Thoracic aorta (tissue), 1 donor: ENCODE results near the gene VPS13A.

- RAMPAGE, long total RNA = no peak
Observed at GRCh38 chr9:76385952-76386334, 8.3 kb downstream of the RFK start.

GRCh38 chr9:76394708-76395391 is 624 bp upstream of the RFK start:
- RAMPAGE, long total RNA = no peak

DNA sequence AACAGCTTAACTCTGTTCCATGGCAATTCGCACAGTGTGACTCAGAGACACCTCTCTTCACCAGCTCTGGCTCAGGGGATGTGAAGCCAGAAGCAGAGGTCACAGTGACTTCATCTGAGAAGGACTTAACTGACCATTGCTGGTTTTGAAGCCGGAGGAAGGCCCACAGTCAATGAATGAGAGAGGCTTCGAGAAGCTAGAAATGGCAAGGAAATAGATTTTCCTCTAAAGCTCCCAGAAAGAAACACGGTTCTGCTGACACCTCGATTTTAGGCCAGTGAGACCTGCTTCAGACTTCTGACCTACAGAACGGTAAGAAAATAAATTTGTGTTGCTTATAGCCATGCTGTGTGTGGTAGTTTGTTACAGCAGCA is 17.0 kb upstream of the GCNT1 start:
- RAMPAGE, long total RNA = no peak

DNA sequence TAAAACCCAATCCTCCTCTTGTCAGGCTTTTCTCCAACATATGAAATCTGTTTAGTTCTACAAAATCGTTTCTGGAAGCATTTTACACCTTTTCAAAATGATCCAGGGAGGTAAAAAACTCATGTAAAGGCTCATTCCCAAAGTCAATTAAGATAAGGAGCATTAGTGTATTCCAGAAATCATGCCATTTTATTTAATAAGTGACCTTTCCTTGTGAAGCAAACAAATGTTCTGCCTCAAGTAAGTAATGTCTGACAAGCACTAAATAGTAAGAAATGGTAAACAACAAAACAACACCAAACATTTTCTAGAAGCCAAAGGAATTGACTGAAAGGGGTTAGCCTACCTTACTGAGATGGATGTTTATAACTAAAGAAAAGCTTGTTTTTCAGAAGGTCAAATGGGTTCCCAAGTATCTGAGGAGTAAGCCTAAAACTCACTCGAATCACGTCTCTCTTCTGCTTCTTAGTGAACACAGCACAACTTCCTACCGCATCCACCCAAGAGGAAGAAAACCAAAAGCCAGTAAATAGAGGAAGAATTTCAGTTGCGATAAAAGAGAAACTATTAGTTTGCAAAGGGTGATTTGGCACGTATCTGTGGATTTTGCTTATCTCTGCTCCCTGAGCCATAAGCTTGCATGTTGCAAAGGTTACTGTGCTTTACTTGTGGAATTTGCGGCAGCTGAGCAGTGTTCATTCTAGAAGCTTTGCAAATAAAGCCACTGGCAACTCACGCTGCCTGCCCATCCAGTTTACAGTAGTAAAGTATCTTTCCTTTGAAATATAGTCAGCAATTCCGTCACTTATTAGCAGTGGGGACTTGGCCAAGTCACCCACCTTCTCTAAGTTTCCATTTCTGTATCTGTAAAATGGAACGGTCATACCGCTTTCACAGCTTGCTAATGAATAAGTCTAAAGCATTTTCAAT is 156.0 kb downstream of the GCNT1 start:
- RAMPAGE, long total RNA = no peak

GRCh38 chr9:76621034-76621355 is 162.0 kb downstream of the GCNT1 start:
- RAMPAGE, long total RNA = no peak

DNA sequence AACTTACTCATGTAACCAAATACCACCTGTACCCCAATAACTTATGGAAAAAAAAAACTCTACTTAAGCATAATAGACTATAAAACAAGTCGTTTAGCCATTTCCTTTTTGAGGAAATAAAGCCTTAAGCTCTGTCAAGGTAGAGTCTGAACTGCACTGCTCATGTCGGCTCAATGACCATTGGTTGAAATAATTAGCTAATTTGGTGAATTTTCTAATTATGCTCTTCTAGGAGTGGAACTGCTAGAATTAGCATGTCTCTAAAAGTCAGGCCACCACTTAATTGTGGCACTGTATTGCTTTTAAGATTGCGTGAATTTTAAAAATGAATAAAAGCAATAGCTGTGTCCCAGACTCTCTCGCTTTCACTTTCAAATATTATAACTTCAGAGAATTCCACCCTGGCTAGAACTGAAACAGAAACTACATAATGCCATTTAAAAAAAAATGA is 192.2 kb downstream of the GCNT1 start:
- RAMPAGE, long total RNA = no peak

DNA sequence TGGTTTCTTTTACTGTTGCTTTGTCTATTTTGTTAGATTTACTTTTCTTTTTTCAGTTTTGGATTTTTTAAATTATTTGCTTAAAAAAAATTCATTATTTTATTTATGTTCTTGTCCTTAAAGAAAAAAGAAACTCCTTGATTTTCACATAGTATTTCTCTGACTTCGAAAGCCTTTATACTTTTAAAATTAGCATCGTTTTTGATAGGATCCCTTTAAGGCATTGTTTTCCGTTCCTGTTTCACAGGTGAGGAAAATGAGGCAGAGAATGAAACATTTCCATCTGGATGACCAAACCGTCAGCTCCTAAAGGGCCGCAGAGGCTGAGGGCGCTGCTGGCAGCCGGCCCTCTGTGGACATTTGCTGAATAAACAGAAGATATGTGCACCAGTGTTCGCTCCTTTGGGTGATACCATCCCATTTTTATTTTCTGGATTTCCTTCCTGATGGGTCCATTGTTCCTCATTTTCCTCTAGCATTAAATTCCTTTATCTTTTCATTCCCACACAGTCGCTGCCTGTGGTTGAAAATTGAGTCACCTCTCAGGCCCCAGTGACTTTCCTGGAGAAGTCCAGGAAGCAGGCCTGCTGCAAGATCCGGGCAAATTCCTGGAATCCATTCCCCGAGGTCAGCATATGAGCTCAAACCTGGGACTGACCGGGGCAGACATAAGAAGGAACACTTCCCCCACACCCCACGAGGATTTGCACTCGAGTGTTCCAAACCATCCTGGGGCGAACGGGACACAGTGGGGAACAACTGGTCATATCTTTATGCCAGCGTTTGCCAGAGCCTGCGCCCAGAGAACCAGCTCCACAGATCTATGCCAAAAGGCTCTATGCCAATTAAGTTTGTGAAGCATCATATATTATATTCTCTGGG is 218.5 kb downstream of the GCNT1 start:
- RAMPAGE, long total RNA = no peak

DNA sequence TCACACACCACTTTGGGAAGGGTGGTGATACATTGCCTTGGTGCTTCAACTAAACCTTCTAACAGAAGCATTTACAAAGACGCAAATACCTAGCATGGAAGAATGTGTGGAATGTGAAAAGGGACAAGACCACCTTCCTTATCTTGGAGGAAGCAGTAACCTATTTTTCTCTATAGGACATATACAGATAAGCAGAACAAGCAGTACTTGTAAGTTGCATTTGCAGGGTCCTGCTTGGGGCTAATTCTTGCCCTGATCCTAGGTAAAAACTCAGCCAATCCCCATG is 102.8 kb downstream of the PRUNE2 start:
- RAMPAGE, long total RNA = no peak

DNA sequence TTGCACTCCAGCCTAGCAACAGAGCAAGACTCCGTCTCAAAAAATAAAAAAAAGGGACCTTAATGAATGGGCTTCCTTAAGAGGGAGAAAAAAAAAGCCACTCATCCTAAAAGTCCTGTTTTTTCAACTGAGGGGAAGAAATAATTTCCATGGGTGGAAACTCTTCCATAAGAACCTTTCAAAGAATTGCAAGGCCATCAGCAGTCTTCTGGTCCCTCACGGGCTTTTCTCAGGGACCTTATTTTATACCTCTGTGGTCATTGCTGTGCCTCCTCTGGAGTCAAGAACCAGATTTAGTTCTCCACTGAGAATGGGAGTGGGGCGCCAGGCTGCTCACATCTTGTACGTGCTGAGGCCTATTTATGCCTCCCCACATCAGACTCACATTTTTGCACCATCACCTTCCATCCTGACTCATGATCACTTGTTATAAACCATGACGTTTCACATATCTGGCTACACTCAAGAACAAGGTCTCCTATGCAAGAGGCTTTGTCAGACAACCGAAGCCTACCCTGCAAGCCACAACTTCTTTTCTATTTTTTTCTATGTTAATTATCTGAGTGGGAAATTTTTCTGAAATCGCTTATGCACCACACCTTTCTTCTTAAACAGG is 10.8 kb downstream of the PRUNE2 start:
- RAMPAGE, long total RNA = no peak

DNA sequence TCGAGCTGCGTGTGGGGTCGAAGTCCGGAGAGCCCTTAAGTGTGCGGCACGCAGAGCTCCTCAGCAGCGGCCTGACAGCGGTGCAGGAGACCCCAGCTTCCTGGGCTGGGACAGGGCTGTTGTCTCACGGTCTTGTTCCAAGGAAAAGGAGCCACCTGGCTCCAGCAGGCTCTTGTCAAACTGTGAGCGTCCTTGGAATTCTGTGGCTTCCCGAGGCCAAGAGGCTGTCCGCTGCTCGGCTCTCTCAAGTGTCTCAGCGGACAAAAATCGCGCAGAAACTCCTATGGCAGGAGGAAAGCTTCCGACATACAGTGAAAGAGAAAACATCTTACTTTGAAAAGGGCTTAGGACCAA is 2.7 kb upstream of the FOXB2 start:
- RAMPAGE, long total RNA = no peak

DNA sequence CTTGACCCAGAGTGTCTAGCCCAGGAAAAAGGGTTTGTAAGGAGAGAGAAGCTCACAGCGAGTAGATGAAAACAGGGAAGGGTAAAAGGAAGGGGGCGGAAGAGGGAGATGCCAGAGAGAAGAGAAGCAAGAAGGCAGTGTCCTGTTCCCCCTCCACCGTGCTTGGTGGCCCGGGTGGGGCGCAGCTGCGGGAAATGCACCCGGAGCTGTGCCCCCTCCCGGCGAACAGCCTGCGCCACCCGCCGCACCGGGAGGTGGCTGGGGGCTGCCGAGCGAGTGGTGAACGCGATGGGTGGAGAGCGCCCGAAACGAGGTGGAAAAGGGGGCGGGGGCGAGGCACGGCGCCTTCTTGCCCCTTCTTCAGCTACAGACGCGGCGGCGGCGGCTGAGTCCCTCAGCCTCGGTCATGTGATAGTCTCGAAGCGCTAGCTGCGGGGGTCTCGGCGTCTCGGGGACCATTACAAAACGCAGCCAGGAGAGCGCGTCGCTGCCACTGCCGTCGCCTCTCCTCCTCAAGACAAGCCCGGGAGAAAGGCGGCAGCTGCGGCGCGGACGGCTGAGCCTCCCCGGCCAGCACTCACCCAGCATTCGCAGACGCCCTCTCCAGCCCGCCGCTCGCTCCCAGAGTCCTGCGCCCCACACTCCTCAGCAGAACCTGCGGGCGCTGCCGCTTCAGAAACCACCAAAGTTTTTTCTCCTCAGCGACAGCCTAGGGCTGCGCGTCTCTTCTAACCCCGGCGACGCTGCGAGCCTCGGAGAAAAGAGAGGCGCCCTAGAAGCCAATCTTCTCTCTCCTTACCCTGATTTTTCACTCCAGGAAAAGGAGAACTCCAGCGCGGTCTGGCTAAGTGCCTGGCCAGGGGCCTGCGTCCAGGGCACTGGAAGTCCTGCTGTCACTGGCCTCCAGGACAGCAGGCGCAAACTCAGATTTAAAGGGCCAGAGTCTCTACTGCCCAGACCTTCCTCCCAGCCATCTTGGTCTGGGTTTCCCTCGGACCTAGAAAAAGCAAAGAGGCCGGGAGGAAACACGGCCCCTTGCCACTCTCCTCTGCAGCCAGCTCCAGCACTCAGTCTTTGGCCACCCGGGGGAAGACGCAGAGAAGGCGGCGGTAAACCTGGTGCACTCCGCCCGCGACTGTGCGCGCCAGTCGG is 825 bp upstream of the FOXB2 start:
- RAMPAGE, long total RNA = no peak

GRCh38 chr9:77176783-77177827 is at the start of gene VPS13A:
VPS13A (plus strand) TSS chr9:77177534.
- RAMPAGE, long total RNA = start-site peak on the plus strand at chr9:77177559-77177652, 151 reads

- RAMPAGE, long total RNA = no peak
Observed at GRCh38 chr9:77735137-77735967, 87.2 kb upstream of the GNA14 start.

GRCh38 chr9:77849814-77851268 is 181.3 kb downstream of the GNAQ start:
- RAMPAGE, long total RNA = no peak

GRCh38 chr9:77898050-77898647 is 133.5 kb downstream of the GNAQ start:
- RAMPAGE, long total RNA = no peak

DNA sequence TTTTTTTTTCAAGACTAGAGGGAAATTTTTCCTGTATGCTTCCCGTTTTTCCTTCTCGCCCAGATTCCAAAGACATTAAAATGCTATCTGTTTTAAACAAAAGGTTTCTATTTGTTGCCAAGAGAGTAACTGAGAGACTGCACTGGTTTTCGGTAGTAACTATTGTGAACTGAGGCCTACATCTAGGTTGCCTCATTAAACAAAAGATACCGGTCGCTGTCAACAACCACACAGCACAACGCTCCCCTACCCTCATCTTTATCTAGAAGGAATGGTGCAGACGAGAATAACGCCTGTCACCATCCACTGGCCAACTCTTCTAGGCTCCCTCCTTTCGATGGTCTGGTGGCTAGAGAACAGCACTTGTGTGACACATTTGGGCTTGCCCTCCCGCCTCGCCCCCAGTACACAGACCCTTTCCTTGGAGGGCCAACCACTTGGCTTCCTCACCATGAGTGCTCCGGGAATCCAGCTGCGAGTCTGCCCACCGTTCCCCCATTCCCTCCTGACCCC is 1.5 kb downstream of the GNAQ start:
- RAMPAGE, long total RNA = no peak

DNA sequence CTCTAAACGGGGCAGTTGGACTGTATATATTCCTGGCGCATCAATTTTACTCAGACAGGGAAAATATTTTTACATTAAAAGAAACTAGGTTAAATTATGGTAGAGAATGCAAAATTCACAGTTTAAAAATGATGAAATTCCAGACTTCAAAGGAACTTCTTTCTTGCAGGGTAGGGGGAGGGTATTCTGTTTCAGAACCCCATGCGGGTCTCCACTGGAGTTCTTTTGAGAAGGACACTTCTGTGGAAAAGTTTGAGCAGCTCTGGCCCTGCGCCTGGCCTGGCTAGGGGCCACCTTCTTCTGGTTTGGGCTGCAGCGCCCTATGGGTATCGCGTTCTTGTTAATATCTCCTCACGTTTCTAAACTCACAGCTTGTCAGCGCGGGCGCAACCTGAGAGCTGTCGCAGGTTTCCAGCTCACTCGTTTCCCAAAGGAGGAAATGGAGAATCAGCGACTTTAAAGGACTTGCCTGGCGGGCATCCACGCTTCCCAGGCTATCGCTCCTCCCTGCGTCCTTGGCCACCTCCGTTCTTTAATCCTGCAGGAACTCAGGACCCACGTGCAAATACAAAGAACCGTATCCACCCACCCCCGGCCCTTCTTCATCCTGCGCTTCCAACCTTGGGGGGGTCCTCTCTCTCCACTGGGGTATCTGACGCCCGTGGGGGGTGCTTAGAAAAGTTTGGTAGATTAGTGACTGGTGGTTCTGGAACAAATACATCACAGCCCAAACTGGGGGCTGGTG is 788 bp upstream of the PSAT1 start:
- RAMPAGE, long total RNA = no peak

GRCh38 chr9:79573670-79574118 is 1.9 kb downstream of the TLE4 start:
- RAMPAGE, long total RNA = no peak

DNA sequence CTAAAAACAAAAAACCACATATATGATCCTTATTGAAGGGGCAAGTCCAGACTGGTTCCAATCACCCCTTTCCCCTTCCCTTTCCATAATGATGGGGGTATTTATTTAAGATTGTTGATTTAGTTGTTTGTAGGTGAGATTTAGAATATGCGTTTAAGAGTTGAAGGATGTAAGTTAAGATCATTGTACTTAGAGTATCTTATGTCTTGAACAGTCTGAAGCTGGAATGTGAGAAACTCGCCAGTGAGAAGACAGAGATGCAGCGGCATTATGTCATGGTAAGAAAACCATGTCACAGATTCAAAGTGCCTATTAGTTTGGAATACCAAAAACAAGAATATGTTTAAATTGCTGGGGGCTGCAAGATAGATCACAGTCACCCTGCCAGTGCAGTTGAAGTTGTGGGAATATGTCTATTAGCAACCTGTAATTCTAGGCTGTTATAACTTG is 2.9 kb downstream of the TLE4 start:
- RAMPAGE, long total RNA = no peak

DNA sequence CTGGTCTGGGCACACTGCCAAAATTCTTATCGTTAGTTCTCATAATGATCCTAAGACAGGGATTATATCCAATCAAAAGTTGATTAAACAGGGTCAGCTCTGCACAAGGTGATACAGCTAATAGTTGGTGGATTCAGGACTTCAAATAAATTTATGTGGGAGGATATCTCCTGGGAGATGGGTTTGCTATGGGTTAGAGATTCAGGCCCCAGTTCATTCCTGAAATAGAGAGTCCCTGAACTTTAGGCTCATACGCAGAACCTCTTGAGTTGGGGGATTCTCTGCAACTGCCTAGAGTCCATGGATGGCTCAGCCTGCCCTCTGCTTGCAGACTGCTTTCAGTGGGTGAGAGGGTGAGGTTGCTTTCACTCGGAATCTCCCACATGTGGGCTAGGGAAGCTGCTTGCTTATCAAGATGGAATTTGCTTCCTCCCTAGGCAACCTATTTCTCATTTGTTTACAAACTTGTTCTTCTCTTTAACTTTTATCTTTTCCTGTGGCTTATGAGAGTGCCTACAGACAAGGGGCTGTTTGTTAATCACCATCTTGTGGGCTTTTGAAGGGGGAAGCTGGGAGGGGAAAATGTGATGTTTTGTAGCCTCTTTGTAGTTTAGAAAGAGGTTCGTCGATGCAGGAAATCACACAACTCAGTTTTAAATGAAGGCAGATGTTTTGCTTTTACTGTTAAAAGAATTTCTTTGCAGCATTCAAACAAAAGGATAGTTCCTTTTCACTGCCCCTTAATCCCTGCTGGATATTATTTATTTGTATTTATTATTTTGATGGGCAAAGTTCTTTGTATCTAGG is 10.0 kb downstream of the TLE4 start:
- RAMPAGE, long total RNA = no peak